ENCODE measurements around the gene TRAP1.

DNA sequence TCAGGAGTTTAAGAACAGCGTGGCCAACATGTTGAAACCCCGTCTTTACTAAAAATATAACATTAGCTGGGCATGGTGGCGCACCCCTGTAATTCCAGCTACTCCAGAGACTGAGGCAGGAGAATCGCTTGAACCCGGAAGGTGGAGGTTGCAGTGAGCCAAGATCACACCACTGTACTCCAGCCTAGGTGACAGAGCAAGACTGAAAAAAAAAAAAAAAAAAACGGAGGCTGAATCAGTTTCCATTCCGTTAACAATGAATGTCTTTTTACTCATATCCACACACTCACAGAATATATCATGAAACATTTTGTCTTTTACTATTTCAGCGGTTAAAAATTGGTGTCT, 10.6 kb upstream of the SLX4 start:
- PRO-cap = no peak

GRCh38 chr16:3659489-3660168, 5.1 kb downstream of the DNASE1 start:
- PRO-cap = no peak

DNA sequence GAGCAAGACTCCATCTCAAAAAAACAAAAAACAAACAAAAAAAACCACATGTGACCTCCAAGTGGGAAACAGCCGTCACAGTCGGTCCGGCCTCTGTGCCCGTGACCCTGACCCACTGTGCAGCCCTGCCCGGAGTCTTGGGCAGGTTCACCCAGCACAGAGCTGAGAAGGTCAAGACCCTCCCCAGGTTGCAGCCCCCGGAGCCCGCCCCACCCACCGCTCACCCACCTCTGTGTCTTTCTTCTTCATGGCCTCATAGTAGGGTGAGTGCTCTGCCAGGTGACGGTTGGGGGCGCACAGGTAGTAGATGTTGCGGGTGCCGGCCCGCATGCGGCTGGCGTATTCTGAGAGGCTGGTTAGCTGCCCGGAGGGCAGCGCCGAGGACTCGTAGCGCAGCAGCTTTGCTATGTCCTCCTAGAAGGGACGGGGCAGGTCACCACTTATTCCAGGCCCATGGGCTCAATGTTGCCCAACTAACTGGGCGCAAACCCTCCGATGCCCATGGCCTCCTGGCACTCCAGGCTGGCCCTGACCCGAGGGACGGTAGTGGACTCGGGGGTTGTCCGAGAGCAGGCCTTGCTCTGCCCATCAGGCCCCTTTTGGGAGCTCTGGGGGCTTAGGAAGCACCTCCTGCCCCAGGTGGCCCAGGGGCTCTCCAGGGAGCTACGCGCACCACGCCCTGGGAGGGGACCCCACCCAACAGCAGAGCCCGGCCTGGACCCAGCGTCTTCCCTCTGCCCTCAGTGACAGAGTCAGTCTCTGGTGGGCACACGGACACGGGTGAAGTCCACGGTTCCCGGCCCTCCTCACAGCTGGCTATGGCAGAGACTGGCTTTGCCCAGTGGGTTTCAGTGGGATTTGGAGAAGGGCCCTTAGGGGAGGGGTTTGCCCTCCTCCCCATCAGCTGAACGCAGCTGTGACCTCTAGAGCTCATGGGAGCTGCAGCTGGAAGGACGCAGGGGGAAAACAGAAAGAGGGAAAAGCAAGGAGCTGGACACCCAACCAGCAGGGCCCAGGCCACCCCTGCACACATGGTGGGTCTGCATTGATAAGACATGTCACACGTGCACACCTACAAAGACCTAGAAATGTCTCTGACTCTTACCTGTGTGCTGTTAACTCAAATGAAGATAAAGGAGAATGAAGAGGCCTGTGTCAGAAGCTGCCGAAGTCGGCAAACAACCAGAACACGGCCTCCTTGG, 10.0 kb downstream of the DNASE1 start:
- PRO-cap = no peak

GRCh38 chr16:3674194-3674709, 19.8 kb downstream of the DNASE1 start:
- PRO-cap = no peak

DNA sequence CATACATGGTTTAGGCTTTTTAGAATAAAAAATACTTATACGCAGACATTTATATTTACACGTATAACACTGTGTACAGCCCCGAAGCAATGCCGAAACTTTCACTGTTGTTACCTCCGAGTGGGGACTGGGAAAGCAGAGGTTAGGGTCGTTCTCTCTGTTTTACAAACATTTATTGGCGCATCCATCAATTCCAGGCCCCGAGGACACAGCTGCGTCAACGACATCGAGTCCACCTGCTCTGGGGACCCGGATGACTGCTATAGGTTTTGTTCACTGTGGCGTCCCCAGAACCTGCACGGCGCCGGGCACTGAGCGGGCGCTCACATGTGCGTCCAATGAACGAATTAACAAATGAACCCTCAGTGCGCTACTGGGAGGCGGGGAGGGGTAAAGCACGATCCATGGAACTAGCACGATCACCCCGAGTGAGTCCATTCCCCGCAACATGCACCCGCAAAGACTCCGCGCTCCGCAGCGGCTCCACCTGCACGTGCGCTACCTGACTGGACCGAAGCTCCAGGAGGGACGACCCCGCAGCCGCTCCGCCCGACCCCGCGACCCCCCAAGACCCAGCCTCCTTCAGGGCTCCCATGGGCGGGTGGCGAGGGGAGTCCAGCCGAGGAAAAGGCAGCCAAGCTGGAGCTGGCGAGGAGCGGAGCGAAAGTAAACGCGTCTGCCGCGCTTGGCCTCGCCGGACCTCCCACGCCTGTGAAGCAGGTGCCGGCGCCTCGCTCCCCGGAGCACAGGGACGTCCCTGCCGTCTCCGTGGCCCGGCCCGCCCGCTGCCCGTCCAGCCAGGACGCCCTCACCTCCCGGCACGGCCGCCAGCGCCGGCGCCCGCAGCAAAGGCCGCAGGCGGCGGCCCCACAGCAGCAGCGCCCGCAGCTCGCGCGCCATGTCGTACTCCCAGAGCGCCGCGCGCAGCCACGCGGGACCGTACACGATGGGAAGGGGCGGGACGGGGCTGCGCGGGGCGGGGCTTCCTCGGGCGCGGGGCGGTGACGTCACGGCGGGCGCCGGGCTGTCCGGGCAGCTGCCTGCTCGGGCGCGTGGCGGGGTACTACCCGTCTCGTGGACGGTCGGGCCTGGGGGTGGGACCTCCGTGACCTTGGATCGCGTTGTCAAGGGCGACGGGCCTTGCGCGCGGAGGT, at the start of gene TRAP1:
Gene TRAP1 (minus strand): TSS at position 916 of the 1,154 bp plus-strand sequence.
- PRO-cap = bidirectional peak, plus-strand start at position 1,022 of the sequence, minus-strand start at position 931 of the sequence

DNA sequence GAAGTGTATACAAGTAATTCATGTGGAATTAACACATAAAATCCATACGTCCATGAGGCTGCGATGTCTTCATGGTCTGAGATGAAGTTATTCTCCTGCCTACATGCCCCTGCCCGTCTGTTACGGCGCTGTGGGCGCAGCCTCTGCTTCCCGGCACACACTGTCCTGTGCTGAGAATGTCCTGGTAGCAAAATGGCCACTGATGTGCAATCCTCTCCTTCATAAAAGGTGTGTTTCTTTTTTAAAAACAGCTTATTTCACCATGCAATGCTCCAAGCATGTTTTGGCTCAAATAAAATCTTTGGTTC, 5.6 kb upstream of the TRAP1 start:
- PRO-cap = no peak

- PRO-cap = no peak
These were observed 5.3 kb downstream of the CREBBP start for GRCh38 chr16:3874988-3875798.

DNA sequence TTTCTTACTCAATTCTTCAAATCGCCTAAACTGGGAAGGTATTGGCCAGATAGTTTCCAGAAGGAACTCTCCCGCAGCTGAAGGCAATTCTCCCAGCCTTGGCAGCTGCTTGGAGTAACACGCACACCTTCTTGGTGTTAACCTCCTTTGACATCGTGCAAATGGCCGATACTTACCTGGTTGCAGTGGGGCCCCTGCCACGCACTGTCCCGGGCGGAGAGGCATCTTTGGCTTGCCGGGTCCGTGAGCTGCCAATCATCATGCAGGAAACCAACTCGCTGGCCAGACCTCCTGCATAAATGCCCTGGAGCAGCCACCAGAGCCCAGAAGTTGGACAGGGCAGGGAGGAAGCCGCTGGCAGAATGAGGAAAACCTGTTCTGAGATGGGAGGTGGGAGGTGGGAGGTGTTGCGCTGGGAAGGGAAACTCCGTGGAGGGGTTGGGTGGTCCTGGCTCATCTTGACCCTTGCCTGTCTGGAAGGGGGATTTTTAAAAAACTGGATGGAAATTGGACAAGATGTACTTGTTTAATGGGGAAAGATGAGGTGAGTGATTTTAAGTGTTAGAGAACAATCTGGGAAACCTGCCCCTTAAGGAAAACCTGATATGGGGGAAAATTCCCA, 41.8 kb upstream of the CREBBP start:
- PRO-cap = no peak

- PRO-cap = no peak
These were observed 111.9 kb upstream of the CREBBP start for GRCh38 chr16:3992482-3992763.

DNA sequence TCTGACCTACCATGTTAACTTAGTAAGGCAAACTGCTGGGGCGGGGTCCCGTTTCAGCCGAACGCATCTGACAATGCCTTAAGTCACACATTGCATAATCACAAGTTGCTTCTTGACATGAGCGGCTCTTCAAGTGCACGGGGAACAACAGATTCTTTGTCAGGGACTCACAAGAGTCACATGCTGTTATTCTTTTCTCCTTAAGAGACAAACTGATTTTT, 63.5 kb downstream of the ADCY9 start:
- PRO-cap = no peak

DNA sequence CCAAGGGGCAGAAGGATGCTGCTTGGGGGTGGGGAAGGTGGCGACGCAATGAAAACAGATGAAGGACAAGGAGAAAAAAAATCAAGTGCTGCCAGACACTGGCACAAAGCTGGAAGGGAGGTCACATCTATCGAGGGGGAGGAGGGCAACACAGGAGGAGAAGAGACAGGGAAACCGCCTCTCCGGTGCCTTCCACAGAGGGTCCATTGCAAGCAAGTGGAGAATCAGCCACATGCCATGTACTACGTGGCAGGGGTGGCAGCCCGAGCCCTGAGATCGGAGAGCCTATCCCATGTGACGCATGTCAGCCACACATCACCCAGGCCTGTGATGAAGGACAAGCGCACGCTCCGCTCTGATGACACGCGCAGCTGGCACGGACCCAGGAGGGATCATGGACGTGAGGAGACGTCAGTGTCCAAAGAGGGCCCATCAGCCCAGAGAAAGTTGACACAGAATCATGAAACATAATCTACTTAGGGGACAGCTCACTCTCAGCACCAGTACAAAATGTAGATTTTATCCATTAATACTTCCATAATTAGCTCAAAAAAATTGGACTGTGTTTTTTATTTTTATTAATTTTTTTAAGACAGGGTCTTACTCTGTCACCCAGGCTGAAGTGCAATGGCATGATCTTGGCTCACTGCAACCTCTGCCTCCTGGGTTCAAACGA, 30.0 kb downstream of the ADCY9 start:
- PRO-cap = no peak

DNA sequence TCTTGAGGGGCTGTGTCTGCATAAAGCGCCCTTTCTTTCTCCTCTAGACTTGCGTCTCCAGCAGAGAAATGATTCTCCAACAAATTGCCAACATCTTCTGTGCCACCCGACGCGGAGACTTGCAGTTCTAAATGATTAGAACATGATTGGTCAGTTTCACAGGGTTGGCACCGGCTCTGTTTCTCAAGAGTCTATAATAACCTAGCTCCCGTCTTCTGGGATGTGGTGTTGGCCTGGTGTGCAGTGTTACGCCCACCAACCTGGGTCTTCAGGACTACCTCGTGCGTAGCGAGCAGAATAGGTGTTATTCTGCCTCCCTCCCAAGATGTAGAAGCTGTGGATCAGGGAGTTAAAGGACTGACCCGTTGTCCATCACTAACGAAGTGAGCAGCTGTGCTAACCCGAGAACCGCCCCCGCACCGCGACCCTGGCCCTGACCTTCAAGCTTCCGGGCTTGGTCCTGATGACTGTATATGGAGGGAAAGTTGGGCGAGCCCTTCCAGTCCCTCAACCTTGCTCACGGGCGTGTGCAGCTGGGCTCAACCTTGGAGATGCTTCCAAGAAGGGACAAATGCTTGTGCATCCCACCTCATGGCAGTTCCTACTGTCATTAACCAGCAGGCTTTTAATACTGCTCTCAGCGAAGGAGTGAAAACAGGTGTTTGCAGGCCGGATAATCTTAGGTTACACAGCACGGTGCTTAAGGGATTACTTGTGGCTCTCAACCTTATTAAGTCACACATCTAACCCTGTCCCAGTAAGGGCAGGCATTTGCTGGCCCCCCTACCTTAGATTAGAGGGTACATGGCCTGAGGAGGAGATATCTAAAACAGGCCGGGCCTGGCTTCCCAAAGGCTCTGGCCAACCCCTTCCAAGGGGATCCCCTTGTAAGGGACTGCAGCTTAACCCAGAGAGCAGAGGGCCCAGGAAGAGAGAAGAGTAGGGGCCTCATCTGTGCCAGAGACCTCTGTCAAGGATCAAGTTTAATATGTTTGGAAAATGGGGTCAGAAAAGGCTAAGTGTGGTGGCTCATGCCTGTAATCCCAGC, 33.6 kb downstream of the SRL start:
- PRO-cap = no peak

GRCh38 chr16:4240221-4241245, 1.3 kb downstream of the SRL start:
- PRO-cap = no peak

GRCh38 chr16:4303664-4304471, 12.0 kb upstream of the GLIS2 start:
- PRO-cap = no peak

GRCh38 chr16:4316601-4317501, 984 bp downstream of the GLIS2 start:
- PRO-cap = no peak

- PRO-cap = no peak
These were observed 11.7 kb downstream of the PAM16 start for GRCh38 chr16:4339224-4339958.

DNA sequence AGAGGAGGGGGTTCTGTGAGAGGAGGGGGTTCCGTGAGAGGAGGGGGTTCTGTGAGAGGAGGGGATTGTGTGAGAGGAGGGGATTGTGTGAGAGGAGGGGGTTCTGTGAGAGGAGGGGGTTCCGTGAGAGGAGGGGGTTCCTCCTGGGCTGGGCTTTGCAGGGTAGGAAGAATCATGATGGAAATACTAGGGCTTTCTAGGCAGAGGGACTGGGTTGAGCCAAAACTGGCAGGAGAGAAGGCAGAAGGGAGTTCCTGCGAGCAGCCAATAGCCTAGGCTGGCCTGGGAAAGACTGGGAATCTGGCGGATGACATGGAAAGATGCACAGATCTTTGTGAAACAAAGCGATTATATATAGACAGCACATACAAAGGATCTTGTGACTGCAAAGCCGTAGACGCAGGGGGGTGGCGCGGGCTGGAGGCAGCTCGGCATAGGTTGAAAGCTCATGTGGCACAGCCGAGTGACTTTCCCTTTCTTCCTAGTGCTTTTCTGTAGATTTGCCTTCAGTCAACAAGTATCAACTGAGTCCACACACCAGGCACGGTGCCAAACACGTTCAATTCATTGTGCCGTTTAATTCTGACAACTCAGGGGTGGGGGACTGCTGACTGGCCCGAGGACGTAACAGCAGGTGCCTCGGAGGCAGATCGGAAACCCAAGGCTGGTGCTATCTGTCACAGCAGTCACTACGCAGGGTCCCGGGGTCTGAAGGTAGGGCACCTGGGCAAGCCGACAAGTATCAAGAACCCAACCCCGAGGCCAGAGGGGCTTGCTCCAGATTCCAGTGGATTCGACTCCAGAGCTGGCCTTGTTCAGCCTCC, 6.2 kb downstream of the PAM16 start:
- PRO-cap = no peak

GRCh38 chr16:4361156-4361606, 10.1 kb upstream of the PAM16 start:
- PRO-cap = no peak

GRCh38 chr16:4377541-4378007, 5.9 kb downstream of the VASN start:
- PRO-cap = no peak

- PRO-cap = no peak
These were observed 21.7 kb downstream of the VASN start for GRCh38 chr16:4393284-4393896.

Measured in jejunum (tissue), 1 donor.